Astrocyte (in vitro differentiated cells and primary cell): ENCODE measurements around the genes EMX1 and EGR4.

DNA sequence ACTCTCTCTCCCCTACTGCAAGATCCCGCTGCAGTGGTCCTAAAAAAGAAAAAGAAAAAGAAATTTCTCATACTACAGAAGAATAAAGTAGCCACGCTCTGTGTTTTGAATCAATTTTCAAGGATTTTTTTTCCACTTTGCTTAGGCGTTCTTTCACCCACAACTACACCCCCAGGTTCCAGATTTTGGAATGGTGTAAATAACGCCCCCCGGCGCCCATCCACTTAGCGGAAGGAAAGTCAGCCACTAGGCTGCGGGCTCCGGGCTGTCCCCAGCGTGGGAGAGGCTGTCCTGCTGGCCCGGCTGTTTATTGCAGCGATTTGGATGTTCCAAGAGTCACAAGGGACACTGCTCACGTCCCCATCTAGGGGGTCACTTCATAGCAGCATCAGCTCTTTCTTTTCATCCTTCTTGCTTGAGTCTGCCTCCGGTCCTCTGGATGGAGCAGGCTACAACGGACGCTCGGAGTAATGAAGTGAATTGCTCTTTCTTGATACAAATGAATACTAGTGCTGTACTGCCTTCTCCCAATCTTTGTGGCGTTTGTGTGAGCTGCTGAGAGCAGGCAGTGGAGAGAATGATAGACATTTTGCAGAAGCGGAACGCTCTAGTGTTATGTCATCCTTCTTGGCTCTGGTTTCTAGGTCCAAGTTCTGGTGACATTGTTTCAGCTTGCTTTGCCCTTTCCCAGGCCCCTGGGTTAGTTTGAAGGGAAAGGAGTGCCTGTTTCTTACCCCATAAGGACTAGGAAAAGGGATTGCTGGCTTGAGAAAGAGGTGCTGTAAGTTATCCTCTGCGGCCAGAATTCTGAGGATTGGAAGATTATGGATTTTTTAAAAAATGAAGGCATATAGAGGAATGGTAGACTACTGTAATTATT is 50.8 kb upstream of the PAIP2B start:
- PRO-cap = no peak
- RRBS, 2 experiments = 3% methylated on average over 7 to 9 of the region's 21 CpGs

DNA sequence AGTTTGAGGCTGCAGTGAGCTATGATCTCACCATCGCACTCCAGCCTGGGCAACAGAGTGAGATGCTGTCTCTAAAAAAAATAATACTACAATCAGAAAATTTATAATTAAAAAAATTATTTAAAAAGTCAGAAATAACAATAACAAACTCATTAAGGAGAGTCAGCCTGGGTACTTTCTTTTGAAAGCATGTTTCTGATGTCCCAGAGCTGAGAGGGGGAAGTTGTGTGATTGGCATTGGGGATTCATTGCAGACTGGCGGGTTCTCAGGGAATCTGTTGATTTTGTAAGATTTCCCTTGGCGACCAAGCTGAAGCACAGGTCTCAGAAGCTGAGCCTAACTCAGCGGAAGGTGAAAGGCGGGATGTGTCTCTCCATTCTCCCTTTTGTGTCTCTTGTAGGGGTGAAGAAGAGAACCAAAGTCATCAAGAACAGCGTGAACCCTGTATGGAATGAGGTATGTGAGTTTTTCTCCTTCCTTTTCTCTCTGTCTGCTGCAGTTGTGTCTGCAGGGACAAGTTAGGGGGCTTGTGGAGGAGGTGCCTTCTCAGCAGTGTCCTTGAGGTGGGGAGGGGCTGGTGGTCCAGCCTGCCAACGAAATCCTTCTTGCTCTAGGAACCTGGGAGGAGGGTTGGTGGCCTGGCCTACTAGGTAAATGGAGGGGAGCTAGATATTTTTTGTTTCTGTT is 14.1 kb downstream of the DYSF start:
- PRO-cap = no peak
- RRBS, 2 experiments = no CpG with 5 or more reads among the region's 7 CpGs

- PRO-cap = no peak
- RRBS, 2 experiments = no CpG with 5 or more reads among the region's 5 CpGs
Observed at GRCh38 chr2:71645900-71646389, 179.4 kb downstream of the DYSF start.

DNA sequence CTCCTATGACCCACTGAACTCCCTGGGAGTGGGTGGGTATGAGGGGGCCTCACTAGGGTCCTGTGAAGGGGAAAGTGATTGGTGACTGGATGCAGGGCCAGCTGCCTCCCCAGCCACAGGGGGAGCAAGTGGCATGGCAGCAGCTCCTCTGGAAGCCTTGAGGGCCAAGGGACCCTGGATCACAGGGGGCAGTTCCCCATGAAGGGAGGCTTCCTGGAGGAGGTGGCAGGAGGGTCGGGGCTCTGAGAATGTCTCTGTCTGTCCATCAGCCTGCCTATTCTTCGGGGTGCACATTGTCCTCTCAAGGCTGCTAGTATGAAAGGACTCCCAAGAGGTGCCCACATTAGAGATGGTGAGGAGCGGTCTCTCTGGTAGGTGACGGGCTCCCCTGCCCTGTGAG is 235.9 kb downstream of the DYSF start:
- PRO-cap = no peak
- RRBS, 2 experiments = no CpG with 5 or more reads among the region's 4 CpGs

GRCh38 chr2:72143401-72143915 is 4.2 kb downstream of the CYP26B1 start:
- PRO-cap = no peak
- RRBS, 2 experiments = 6 to 19% methylated on average over 6 of the region's 37 CpGs

GRCh38 chr2:72143916-72144256 is 3.8 kb downstream of the CYP26B1 start:
- PRO-cap = no peak
- RRBS, 2 experiments = 3 to 9% methylated on average over 2 to 10 of the region's 30 CpGs

GRCh38 chr2:72148098-72148688 is 531 bp upstream of the CYP26B1 start:
- PRO-cap = no peak
- RRBS, 2 experiments = 1% methylated on average over 15 of the region's 57 CpGs; no CpG with 5 or more reads in 1 of the 2 experiments

DNA sequence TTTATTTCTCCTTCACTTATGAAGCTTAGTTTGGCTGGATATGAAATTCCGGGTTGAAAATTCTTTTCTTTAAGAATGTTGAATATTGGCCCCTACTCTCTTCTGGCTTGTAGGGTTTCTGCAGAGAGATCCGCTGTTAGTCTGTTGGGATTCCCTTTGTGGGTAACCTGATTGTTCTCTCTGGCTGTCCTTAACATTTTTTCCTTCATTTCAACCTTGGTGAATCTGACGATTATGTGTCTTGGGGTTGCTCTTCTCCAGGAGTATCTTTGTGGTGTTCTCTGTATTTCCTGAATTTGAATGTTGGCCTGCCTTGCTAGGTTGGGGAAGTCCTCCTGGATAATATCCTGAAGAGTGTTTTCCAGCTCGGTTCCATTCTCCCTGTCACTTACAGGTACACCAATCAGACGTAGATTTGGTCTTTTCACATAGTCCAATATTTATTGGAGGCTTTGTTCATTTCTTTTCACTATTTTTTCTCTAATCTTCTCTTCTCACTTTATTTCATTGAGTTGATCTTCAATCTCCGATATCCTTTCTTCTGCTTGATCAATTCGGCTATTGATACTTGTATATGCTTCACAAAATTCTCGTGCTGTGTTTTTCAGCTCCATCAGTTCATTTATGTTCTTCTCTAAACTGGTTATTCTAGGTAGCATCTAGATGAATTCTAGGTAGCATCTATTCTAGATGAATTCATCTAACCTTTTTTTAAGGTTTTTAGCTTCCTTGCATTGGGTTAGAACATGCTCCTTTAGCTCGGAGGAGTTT is 151.2 kb upstream of the CYP26B1 start:
- PRO-cap = no peak
- RRBS, 2 experiments = no CpG with 5 or more reads among the region's 9 CpGs

GRCh38 chr2:72916726-72917633 is at the start of gene EMX1:
Gene EMX1 (plus strand): TSS chr2:72917519.
- PRO-cap = no peak
- RRBS, 2 experiments = 3% methylated on average over 14 to 18 of the region's 78 CpGs

- PRO-cap = no peak
- RRBS, 2 experiments = no CpG with 5 or more reads among the region's 9 CpGs
Observed at GRCh38 chr2:72984117-72984680, 66.9 kb downstream of the EMX1 start.

GRCh38 chr2:73089240-73090255 is 18.0 kb upstream of the SFXN5 start:
- PRO-cap = unidirectional peak, minus-strand start at chr2:73089411; bidirectional peak, plus-strand start at chr2:73089957, minus-strand start at chr2:73089655
- RRBS, 2 experiments = no CpG with 5 or more reads among the region's 18 CpGs

DNA sequence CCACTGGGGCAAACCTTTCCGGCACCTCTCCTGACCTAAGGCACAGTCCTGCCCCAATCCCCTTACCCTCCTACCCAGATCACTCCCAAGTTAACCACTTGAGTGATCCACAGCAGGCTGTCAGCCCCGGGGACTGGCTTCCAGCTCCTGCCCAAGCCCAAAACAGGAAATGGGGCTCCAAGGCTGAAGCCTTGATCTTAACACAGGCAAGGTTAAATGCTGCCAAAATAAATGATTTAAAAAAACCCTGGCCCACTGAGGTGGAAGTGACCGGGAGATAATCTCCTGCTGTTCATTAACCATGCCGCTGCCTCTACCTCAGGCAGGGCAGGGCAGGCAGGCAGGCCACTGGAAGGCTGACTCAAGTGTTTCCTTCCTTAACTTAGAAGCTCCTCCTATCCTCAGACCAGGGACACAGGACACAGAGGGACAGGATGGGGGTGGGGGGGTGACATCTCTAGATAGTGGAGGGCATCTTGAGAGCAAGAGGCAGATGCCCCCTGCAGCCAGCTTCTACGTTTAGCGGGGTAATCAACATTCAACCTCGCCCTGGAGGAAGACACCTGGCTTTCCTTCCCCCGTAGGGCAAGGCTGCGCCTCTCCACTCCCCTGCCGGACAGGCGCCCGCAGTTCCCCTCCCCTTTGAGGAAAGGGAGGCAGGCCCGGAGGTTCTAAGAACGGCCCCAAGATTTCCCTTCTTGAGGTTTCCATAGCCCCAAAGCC is 1.3 kb downstream of the RAB11FIP5 start:
- PRO-cap = unidirectional peak, minus-strand start at position 315 of the sequence
- RRBS, 2 experiments = 2 to 11% methylated on average over 4 to 6 of the region's 14 CpGs

GRCh38 chr2:73293407-73293924 is at the start of gene EGR4:
Gene EGR4 (minus strand): TSS chr2:73293548.
- PRO-cap = unidirectional peak, plus-strand start at chr2:73293813
- RRBS, 2 experiments = 1 to 2% methylated on average over 28 of the region's 59 CpGs

- PRO-cap = no peak
- RRBS, 2 experiments = 9% methylated on average over 1 of the region's 15 CpGs; no CpG with 5 or more reads in 1 of the 2 experiments
Observed at GRCh38 chr2:73386522-73387124, 987 bp downstream of the ALMS1 start.

DNA sequence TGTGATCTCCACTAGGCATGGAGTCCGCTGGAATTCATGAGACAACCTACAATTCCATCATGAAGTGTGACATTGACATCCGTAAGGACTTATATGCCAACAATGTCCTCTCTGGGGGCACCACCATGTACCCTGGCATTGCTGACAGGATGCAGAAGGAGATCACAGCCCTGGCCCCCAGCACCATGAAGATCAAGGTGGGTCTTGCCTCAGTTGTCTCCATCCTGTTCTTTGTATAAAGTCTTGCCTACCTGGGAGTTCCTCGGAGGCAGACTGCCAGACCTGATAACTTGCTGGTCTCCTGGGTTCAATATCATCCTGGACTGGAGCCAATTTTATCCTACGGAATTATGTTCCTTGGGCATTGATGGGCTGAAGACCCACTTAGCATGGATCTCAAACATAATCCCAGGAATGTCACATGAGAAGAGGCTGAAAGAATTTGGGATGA is 10.1 kb upstream of the DGUOK start:
- PRO-cap = no peak
- RRBS, 2 experiments = no CpG with 5 or more reads among the region's 4 CpGs

GRCh38 chr2:73928703-73929288 is 2.1 kb downstream of the DGUOK start:
- PRO-cap = no peak
- RRBS, 2 experiments = no CpG with 5 or more reads among the region's 5 CpGs

DNA sequence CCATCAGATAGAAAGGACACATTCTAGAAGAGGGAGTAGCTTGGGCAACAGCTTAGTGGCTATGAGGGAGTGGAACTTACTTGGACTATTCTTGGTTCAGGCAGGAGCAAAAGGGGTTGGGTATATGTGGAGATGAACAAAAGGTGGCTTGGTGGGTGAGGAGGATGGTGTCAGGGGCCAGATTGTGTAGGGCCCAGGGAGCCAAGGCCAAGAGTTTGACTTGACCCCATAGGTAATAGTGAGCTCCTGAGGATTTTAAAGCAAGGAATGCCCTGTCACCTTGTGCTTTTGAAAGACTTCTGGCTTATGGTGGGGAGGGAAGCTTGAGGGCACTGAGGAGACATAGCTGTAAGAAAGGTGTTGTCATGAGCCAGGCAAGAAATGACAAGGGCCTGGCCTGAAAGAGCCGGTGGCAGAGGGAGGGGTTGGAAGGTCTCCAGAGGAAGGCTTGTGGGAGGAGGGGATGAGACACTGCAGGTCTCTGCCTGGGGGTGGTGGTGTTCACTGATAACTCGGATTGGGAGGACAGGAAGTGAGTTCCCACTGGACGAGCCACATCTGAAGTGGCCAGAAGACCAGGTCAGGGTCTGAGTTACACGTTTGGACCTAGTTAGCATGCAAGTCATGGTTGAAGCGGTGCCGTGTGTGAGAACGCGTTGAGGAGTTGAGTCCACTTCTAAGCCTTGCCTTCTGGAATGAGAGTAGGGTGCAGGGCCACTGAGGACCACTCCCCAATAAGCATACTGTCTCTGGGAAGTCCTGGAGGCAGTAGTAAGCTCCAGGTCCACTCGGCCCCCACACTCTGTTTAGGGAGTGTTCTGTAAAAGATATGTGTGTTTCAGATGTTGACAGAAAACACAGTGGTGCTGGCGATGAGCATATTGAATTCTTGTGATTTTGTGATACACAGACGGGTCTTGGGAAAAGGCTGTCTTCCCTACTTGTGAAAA is 64.3 kb downstream of the TET3 start:
- PRO-cap = no peak
- RRBS, 2 experiments = no CpG with 5 or more reads among the region's 11 CpGs

DNA sequence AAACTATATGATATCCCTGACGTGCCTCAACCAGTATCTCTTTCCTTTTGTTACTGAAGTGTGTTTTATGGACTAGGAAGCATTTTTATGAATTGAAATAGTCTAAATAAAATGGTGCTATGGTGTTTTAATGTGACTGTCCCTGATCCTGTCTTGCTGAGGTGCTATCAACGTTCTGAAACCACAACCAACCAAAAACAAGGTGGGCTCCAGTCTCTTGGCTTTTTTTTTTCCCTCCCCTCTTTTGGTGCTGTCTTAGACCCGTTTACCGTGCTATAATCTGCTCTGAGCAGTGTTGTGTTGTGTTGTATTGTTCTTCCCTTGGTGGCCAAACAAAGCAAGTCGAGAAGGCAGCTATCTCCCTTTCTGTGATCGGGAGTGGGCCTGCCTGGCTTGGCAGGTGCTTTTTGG is 41.8 kb downstream of the BOLA3 start:
- PRO-cap = no peak
- RRBS, 2 experiments = no CpG with 5 or more reads among the region's 6 CpGs

GRCh38 chr2:74119777-74121053 is 27.5 kb downstream of the BOLA3 start:
- PRO-cap = bidirectional peak, plus-strand start at chr2:74120320, minus-strand start at chr2:74120264; unidirectional peak, minus-strand start at chr2:74120538
- RRBS, 2 experiments = 1 to 4% methylated on average over 32 of the region's 63 CpGs

- PRO-cap = unidirectional peak, plus-strand start at chr2:74218076
- RRBS, 2 experiments = no CpG with 5 or more reads among the region's 6 CpGs
Observed at GRCh38 chr2:74218000-74218556, 19.7 kb downstream of the MTHFD2 start.